Left lung (tissue), 1 donor: Measurements from ENCODE around the genes MAGI1, SLC25A26, SUCLG2, TAFA1 and LMOD3.

GRCh38 chr3:65871130-65872125, 167.3 kb downstream of the MAGI1 start:
- PRO-cap: no peak

- PRO-cap: no peak
Measured at GRCh38 chr3:65902092-65903062, 136.3 kb downstream of the MAGI1 start.

DNA sequence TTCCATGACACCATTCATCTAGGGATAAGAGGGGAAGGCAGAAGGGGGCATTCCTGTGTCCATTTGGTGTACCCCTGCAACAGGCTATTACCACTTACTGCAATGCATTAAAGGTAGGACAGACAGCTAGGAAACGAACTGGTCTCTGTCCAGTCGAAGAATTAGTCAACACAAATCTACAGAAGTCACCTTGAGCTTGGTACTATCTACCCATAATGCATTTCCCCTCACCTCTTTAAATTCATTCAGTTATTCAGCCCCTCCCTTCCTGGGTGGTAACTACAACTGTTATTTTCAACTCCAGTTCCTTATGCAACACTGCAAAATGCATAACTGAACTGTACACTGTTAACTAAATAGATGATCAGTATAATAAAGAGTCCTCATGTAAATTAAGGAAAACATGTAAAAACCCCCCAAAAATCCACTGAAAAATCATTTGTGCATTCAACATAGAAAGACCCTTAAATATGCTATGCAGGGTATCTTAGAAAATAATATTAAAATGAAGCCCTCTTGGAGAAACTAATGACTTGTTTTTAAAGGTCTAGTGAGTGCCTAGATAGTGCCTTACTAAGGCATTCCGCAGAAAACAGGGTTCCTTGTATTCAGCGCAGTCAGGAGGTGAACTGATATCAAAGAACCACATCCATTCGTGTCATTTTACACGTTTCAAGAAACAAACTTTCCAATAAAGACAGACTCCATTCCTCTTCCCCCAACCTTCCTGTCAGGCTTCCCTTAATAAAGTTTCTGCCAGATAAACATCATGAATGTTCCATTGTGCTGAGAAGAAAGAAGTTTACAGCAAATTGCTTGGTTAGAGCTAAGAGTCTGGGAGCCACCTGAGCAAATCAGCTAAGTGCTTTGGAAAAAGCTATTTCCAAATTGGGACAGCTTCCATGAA, 77.4 kb downstream of the MAGI1 start:
- PRO-cap: no peak

GRCh38 chr3:65964161-65965322, 74.2 kb downstream of the MAGI1 start:
- PRO-cap: no peak

GRCh38 chr3:66038264-66039151, at the start of gene MAGI1:
Gene MAGI1, minus strand, starts transcription at chr3:66038918.
- PRO-cap: bidirectional peak, plus-strand start at chr3:66038545, minus-strand start at chr3:66038484; bidirectional peak, plus-strand start at chr3:66038865, minus-strand start at chr3:66038826

DNA sequence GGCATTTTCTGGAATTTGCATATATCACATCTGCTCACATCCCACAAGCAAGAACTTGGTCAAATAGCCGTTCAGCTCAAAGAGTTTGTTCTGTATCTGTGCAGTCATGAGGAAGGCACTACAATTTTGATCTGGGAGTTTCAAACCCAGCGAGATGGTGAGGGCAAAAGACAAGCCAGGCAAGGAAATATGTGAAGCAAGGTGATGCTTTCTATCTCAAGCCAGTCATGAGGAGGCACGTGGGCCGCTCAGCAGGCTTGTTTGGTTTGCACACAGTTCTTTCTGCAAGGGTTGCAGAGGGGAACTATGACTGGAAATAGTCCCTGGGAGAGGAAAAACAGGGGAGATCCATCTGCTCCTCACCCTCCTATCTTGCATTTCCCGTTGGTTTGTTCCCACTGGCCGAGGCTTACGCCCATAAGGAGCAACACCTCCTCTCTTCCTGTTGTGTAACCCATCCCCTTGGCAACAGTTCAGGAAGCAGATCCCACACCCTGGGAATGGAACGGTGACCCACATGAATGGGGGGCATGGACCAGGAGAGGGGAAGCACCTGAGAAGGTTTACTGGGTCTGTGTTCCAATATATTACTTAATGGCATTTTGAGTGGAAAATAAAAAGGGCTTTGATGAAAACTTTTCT, 72.1 kb upstream of the MAGI1 start:
- PRO-cap: no peak

GRCh38 chr3:66220577-66221530, at the start of gene SLC25A26:
Gene SLC25A26, plus strand, starts transcription at chr3:66221001.
- PRO-cap: bidirectional peak, plus-strand start at chr3:66221012, minus-strand start at chr3:66220842

DNA sequence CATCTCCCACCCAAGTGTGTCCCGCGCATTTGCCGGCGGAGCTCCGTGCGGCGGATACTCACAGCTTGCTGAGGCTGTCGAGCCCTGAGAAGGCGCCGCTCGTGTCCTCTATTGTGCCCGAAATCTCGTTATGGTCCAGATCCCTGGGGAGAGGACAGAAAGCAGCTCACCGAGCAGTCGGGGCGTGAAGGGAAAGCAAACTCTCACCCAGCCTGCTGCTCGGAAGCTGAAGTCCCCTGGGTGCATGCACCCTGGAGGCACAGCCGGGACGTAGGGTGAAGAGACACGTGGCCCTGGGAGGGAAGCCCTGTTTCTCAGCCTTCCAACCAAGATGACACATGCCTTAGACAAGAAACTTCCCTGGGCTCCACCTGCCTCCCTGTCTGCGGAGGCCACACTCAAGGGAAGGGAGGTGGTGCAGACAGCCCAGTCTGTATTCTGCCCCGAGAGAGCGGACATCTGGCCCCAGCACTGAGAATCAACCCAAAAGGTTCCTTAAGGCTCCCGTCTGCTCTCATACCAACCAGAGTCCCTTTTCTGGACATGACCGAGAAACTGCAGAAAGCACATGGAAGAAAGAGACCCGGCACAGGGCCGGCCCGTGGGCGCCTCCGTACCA, 95.6 kb downstream of the LRIG1 start:
- PRO-cap: no peak

- PRO-cap: no peak
Measured at GRCh38 chr3:66440950-66441660, 59.7 kb downstream of the LRIG1 start.

- PRO-cap: no peak
Measured at GRCh38 chr3:66481810-66482631, 18.8 kb downstream of the LRIG1 start.

GRCh38 chr3:67650093-67650443, 4.3 kb downstream of the SUCLG2 start:
- PRO-cap: no peak

- PRO-cap: bidirectional peak, plus-strand start at chr3:67654711, minus-strand start at chr3:67654589
Measured at GRCh38 chr3:67654496-67655172, at the start of gene SUCLG2. Gene SUCLG2, minus strand, starts transcription at chr3:67654612.

GRCh38 chr3:67658159-67658491, 3.7 kb upstream of the SUCLG2 start:
- PRO-cap: no peak

- PRO-cap: no peak
Measured at GRCh38 chr3:67685448-67685888, 31.1 kb upstream of the SUCLG2 start.

DNA sequence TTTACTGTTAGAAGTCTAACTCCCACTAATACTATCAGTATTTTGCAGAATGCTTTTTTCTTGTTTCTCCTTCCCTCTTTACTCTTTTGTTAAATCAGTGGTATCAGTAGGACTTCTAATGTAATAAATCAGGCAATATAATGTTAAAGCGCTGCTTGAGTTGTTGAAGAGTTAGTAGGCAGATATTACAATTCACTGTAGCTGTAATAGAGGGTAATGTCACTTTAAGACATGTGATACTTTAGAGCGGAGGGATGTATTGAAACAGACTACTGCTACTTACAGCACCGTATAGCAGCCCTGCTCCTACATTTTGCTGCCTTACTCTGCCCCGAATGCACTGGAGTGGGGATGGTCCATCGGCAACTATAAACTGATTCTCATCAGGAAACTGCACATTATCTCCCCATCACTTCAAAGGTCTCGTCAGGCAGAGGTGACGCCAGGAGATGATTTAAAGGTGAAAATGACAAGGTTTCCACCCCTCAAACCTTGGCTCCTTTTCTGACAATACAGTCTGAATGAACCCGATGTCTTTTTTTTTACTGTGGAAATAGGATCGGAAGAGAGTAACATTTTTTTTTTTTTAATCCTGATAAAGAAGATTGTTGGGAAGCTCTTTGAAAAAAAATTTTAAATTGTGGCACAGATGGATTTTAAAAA, at the start of gene TAFA1:
Gene TAFA1, plus strand, starts transcription at position 267 of the 663 bp plus-strand sequence.
- PRO-cap: no peak

DNA sequence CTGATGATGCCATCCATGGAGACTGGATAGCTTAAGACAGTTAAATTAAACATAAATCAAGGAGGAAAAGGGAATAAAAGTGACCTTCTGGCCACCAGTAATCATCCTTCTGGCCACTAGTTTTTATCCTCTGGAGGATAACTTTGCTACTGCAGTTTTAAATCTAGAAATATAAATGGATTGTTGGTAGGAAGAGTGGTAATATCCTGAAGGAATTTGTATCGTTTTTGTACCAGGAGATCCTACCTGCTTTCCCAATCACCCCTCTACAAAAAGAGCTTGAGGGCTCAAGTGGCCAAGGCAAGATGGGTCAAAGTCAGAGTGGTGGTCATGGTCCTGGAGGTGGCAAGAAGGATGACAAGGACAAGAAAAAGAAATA, 297.0 kb downstream of the TAFA4 start:
- PRO-cap: no peak

GRCh38 chr3:69121944-69122936, at the start of gene LMOD3:
Gene LMOD3, minus strand, starts transcription at chr3:69122595.
- PRO-cap: no peak

DNA sequence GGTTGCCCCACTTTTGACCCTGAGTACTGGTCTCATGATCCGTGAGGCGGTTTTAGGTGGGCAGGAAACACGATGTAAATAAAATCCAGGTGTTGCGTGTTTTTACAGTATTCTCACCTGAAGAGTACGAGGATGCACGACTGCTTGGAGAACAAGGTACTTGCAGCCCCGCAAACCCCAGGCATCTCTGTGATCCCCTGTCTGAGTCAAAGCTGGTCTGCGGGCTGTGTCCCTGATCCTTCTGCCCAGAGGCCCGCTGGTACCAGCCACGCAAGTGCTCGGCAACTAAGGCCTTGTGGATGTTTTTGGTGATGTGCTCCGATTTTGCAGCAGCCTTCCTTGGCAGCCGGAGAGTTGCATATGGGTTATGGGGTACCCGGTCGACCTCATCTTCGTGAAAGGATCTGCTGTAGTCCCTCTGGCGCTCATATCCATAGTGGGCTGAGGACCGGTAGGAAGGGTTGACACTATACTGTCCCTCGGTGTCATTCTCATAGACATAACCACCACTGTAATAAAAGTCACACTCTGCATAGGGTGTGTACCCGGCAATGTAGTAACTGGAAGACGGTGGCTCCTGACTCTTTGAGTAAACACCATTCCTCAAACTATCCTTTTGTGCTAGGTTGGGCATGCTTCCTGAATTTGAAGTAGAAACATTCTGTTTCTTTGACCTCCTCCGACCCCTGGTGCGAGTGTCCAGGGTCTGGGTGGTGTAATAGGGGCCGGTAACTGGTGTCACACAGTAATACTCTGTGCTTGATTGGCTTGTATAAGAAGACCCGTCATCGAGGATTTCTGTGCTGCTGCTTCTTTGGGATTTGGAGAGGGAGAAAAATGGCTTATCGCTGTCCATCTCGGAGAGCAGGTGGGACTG, 58.6 kb upstream of the LMOD3 start:
- PRO-cap: no peak

- PRO-cap: no peak
Measured at GRCh38 chr3:69370730-69371292, 15.1 kb downstream of the FRMD4B start.

- PRO-cap: no peak
Measured at GRCh38 chr3:69791002-69791460, 51.8 kb downstream of the MITF start.